Astrocyte (in vitro differentiated cells and primary cell): ENCODE measurements around a stretch of chr3.

GRCh38 chr3:12681742-12682237 is 17.9 kb upstream of the RAF1 start:
- PRO-cap = no peak
- RRBS, 2 experiments = no CpG with 5 or more reads among the region's 1 CpG

DNA sequence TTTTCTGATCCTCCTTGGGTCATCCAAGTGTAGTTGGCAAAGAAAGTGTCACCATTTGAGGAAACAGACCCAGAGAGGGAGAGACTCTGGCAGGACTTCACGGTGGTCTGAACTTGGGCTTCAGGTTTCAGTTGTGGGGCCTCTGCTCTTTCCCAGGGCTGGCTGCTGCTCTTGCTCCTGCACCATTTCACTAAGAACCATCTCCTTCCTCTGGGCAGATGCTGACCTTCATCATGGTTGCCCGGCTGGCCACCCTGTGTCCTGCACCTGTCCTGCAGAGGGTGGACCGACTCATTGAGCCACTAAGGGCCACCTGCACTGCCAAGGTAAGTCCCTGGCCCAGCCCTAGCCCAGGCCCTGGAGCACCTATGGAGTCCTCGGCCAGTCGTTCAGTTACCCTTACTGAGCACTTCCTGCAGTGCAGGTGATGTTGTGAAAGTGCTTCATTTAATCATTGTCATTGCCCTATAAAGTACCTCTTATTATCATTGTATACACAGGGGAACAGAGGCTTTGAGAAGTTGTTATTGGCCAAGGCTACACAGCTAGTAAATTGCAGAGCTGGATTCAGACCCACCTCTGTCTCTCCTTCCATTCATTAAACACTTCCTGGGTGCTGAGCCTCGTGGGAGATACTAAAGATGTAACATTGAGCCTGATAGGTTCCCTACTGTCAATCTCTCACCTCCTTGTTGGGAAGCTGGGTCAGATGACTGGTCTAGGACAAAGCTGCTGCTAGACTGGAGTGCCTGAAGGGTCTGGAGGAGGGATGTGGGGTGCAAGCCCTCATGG is 9.9 kb downstream of the RPL32 start:
- PRO-cap = no peak
- RRBS, 2 experiments = no CpG with 5 or more reads among the region's 6 CpGs

- PRO-cap = no peak
- RRBS, 2 experiments = no CpG with 5 or more reads among the region's 13 CpGs
These were observed 26.6 kb upstream of the RPL32 start for GRCh38 chr3:12867962-12868380.

GRCh38 chr3:12881791-12882295 is 40.5 kb upstream of the RPL32 start:
- PRO-cap = no peak
- RRBS, 2 experiments = 90 to 91% methylated on average over 3 of the region's 16 CpGs

DNA sequence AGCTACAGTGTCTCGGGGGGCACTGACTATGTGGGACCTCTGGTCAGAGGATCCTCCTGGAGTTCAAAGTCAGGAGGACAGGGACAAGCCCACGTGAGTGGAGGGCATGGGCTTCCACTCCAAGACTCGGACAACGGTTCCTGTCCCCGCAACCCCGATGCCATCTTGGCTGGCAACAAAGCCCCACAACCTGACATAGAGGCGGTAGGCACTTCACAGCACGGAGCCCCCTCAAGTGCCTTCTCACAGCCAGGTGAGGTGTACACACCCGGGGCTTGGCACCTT is 70.3 kb upstream of the RPL32 start:
- PRO-cap = no peak
- RRBS, 2 experiments = no CpG with 5 or more reads among the region's 9 CpGs

GRCh38 chr3:12920419-12920769 is 79.0 kb upstream of the RPL32 start:
- PRO-cap = no peak
- RRBS, 2 experiments = 91 to 94% methylated on average over 5 of the region's 16 CpGs

GRCh38 chr3:12931178-12931844 is 89.9 kb upstream of the RPL32 start:
- PRO-cap = no peak
- RRBS, 2 experiments = no CpG with 5 or more reads among the region's 16 CpGs

DNA sequence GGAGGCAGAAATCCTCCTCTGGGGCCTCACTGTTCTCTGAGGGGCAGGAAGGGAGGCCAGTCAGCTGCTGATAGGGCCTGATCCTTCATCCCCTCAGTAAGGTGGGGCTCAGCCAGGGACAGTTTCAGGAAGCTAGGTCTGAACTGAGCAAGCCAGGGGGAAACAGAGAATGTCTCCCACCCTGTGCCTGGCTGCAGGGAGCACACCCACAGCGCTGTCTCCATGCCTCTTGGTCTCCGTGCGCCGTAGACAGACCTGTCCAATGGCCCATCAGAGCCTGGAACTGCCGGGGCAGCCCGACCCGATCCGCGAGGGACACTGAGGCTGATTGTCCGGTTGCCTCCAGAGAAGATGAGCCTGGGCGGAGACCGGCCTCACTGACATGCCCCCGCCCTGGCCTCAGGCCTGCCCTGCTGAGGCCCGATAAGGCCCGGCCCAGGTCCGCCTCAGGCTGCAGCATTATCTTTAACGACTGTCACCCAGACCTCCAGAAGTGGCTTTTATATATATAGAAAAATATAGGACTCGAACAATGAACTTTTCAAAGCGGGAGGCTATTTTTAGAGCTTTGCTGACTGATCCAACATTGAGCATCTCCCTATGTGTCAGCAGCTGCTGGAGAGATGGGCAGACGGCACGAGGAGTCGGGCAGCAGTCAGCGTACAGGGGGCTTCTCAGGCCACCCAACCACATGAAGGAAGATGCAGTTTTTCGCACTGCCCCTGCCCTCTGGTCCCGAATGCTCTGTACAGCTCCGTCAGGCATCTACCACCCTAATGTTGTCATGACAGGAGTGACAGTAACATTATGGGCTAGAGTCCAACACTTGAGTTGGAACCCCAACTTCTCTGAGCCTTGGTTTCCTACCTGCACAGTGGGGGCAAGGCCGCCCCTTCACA is 111.9 kb upstream of the RPL32 start:
- PRO-cap = no peak
- RRBS, 2 experiments = 87 to 92% methylated on average over 10 to 11 of the region's 27 CpGs

- PRO-cap = no peak
- RRBS, 2 experiments = no CpG with 5 or more reads among the region's 7 CpGs
These were observed 112.6 kb downstream of the IQSEC1 start for GRCh38 chr3:12960315-12961265.

- PRO-cap = no peak
- RRBS, 2 experiments = no CpG with 5 or more reads among the region's 6 CpGs
These were observed 96.7 kb downstream of the IQSEC1 start for GRCh38 chr3:12976422-12977116.

DNA sequence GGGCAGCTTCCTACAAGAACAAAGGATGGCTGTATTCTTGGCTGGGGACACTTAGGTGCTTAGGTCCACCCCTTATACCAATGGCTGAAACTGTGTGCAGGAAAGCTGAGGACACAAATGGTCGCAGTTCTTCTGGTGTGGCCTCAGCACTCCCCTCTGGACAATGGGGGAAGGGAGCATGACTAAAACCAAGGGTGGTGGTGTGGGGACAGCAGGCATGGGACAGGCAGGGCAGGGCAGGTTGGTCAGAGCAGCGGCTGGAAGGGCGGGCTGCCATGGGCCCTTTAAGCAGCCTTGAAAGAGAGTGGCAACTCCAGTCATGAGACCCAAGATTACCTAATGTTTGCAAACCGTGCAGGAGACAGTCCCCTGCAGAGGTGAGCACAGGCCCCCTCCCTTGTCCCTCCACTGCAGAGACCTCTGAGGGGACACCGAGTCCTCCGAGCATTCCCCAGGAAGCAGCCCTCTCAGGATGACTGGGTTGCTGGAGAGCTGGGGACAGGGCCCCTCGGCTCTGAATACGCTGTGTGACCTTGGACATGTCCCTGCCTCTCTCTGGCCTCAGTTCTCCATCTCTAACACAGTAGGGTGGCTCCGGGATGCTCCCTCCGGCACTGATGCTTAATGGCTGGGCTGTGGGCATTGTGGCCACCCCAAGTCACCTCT is 81.4 kb downstream of the IQSEC1 start:
- PRO-cap = no peak
- RRBS, 2 experiments = no CpG with 5 or more reads among the region's 10 CpGs

GRCh38 chr3:13087816-13088648 is 14.8 kb upstream of the IQSEC1 start:
- PRO-cap = no peak
- RRBS, 2 experiments = no CpG with 5 or more reads among the region's 18 CpGs

DNA sequence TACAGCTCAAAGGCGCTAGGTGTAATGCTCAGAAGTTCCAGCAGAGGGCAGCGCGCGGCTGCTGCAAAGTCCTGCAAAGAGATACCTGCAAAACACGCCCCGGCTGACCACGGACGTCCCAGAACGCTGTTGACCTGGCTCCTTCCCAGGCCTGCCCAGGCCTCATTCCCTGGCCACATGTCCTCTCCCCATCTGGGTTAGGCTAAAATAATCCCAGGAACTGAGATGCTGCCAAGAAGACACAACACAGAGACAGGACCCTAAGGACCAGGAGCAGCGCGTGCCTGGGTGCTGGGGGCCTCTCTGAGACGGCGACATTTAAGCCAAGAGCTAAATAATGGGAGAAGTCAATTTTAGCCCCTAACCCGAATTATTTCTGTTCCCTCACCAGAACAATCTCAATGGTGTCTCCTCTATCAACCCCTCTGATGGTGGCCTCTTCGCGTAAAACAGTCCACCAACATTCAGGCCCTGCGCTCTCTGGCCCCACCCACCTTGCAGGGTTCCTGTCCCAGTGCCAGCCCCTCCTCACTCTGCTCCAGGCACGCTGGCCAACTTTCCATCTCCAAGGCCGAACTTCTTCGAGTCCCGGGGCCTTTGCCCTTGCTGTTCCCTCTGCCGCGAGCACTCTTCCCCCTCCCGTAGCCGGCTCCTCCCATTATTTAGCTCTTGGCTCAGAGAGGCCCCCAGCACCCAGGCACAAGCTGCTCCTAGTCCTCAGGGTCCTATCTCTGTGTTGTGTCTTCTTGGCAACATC is 19.2 kb upstream of the IQSEC1 start:
- PRO-cap = no peak
- RRBS, 2 experiments = 33 to 52% methylated on average over 5 of the region's 25 CpGs

DNA sequence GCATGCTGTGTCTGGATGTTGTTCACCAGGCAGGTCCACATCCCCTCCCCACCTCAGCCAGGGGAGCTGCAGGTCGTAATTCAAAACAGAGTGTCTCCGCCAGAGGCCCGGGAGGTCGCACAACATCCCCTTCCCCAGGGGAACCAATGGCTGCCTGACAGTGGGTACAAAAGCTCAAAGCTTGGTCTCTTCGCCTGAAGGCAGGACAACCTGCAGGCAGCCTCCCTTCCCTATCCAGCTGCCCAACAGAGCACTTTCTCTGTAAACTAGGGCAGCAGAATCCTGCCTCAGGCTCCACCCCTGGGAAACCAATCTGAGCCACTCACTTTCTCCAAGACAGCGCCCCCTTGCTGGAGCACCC is 3.9 kb downstream of the NUP210 start:
- PRO-cap = no peak
- RRBS, 2 experiments = no CpG with 5 or more reads among the region's 6 CpGs

DNA sequence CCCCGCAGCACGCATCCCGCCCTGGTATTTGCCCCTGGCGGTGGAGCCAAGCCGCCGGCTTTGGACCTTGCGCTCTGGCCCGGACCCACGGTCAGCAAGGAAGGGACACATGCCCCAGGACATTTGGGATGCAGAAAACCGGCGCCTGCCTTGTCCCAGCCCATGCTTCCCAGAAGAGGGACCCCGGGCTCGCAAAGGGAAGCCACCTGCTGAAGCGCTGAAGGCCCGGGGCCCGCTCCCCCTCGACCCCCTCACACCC is 364 bp upstream of the NUP210 start:
- PRO-cap = no peak
- RRBS, 2 experiments = 10 to 13% methylated on average over 12 to 13 of the region's 17 CpGs

DNA sequence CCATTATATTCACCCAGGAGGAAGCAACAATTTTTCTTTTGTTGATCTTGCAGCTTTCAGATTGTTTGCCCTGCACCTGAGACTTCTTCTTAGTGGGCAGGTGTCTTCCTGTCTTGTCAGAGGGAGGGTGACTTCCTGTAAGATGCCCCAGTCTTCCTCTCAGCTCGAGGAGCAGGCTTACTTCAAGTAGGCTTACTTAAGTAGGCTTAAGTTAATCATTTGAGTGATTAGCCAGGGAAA is 8.1 kb upstream of the NUP210 start:
- PRO-cap = no peak
- RRBS, 2 experiments = no CpG with 5 or more reads among the region's 1 CpG

GRCh38 chr3:13484219-13484607 is 4.1 kb downstream of the HDAC11 start:
- PRO-cap = no peak
- RRBS, 2 experiments = 46 to 75% methylated on average over 3 of the region's 7 CpGs

DNA sequence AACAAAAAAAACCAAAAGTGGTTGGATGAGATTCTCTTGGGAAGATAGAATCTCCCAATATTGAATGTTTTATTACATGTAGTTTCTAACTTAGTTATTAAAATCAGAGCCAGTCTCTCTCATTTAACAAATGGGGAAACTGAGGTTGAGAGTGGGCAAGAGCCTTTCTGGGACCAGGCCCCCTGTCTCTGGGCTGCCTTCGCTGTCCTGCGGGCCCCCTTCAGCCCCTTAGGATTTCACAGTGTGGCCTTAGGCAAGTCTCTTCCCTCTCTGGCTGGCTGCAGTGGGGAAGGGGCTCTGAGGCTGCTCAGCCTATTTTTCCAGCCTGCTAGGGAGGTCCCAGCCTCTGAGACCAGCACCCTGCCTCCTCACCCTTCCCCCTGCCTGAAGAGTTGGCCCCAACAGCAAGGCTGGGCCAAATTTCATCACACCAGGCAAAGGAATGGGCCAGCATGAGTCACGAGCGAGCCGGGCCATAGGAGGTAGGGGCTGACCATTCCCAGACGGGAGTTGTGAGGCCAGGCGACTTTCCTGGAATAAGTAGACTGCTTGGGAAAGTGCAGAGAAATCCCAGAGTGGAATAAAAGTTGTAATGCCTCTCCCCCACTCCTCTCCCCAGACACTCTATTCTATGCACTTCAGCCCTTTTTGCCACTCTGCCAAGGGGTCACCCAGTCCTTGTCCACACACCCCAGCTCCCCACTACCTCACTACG is 5.8 kb upstream of the FBLN2 start:
- PRO-cap = unidirectional peak, plus-strand start at position 527 of the sequence
- RRBS, 2 experiments = no CpG with 5 or more reads among the region's 8 CpGs

DNA sequence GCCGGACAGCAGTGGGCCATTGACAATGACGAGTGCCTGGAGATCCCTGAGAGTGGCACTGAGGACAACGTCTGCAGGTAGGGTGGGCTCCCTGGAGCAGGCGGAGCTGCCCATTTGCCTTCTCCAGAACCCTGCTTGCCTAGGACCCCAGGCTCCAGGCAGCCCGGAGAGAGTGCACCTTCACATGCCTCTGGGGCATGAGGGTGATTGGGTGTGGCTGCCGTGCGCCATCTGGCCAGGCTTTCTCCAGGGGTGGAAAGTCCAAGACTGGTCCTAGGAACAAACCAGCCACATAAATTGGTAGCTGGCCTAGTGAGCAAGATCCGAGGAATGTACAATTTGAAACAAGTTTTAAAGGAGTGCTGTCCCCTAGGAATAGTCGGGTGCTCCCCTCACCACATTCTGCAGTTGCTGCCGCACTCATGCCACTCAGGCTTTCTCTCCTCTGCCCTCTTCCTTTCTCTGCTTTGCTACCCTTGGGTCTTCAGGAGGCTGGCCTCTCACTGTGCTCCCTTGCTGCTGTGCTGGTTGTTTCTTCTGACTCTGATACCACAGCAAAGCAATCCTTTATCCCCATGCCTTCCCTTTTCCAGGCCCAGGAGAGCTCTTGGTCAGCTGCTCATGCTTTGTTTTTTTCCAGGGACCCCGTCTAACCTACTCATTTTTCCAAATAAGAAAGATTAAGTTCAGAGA is 59.3 kb downstream of the FBLN2 start:
- PRO-cap = no peak
- RRBS, 2 experiments = no CpG with 5 or more reads among the region's 11 CpGs

GRCh38 chr3:13637347-13637941 is 88.5 kb downstream of the FBLN2 start:
- PRO-cap = no peak
- RRBS, 2 experiments = 60 to 80% methylated on average over 4 to 6 of the region's 31 CpGs